Ishikawa (cell line): ENCODE measurements around a stretch of chr10.

DNA sequence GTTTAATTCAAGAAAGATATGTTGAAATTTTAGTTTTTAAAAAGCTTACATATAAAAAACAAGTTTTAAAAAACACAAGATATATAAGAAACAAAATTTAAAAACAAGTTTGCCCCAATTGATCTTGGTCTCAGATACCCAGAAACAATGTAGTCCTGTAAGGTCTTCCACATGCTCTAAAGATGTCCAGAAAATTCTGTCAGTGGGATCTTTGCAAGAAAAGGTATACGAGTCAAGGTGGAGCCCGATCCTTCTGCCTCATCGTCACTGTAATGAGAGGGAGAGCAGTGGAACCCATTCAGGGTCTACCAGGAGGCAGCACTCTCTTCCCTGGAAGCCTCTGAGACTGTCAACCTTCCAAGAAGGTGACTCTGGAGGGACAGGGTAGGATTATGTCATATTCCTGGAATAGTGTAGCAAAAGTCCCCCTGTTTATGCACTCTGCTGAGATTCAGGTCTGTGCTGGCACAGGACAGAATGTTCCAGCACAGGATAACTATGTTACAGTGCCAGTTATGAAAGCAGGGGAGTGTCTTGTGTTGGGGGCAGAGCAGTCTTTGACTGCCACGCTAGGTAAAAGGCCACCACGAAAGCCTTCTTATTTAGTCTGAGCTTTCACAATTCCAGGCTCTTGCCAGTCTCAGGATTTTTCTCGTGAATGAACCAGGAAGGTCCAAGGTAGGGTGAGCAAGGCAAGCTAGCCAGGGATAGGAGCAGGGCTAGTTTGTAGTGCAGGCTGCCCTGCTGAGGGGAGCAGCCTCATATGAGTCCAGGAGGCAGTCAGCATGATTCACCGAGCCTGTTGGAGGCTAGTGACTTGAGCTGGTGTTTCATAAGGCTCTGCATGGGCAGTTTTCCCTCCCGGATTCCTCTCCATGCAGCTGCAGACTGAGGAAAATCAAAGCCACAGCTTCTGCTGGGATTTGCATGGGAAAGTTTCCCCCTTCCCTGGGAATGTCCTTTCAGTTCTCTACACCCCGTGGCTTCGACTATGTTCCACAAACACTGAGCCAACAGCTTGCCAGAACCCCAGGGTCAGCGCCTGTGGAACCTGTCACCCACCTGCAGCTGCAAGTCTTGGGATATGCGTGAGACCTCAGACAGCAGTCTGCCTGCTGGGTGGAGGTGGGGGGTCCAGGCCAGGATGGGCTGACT lies 112.5 kb downstream of the JCAD start:
- RRBS: no CpG with 5 or more reads among the region's 12 CpGs

DNA sequence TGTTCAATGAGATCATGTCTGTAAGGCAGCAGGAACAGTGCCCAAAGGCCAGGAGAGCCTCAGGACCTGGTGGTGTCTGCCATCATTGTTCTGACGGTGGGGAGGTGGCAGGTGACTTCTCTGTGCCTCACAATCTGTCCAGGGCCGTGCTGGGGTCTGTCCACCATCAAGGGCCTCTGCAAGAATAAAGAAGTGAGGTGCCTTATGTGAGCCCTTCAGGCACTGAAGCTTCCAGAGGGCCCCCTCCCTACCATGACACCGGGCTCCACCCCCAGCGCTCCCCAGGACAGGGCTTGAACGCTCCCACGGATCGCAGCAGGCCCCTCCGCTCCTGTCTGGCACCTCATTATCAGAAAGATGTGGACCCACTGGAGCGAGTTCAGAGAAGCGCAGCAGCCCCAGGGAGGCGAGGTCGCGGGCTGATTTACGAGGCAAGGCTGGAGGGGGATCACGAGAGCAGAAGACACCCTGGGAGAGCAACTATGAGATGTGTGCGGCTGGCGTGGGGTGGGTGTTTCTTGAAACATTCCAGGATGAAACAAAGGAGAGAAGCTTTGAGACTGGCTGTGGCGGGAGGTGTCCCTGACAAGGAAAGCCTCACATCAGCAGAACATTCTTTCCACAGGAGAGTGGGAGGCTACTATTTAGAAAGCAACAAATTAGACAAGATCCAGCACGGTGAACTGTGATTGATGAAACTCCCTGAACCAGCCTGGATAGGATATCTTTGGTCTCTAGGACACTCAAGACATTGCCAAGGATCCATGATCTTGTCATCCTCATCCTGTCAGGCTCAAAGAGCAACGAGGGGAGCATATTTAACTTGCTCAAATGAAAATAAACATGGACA lies 66.1 kb downstream of the JCAD start:
- RRBS: no CpG with 5 or more reads among the region's 20 CpGs

- RRBS: no CpG with 5 or more reads among the region's 6 CpGs
Observed at GRCh38 chr10:30002311-30002635, 57.1 kb downstream of the JCAD start.

GRCh38 chr10:30026911-30028258 lies 32.0 kb downstream of the JCAD start:
- RRBS: 70% methylated on average over 4 of the region's 50 CpGs

DNA sequence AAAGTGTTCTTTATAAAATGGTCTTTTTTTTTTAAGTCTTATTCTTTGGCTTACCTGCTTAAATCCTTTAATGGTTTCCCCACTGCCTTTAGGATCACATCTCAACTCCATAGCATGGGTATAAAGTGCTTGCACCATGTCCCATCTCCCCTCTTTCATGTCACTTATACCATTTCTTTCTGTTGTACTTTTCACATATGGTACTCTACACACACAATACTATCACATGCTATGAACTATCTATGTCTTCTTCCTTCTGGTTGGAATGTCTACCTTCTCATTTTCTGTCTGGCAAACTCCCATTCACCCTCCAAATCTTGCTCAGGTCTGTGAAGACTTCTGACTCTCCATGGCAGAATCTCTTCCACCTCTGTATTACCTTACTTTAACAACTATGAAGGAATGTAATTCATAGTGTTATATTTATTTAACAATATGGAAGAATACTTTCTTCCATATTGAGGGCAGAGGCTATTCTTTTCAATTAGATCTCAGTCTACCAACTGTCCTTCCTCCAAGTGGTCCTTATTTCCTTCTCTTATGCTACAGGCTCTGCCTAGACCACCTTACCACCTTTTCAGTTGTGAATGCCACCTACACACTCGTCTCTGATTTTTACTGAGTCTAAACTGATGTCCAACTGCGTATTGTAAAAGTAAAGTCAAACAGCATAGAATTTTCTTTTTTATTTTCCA lies 4.9 kb downstream of the MTPAP start:
- RRBS: no CpG with 5 or more reads among the region's 2 CpGs

- RRBS: no CpG with 5 or more reads among the region's 3 CpGs
Observed at GRCh38 chr10:30445005-30445204, 10.9 kb downstream of the MAP3K8 start.

DNA sequence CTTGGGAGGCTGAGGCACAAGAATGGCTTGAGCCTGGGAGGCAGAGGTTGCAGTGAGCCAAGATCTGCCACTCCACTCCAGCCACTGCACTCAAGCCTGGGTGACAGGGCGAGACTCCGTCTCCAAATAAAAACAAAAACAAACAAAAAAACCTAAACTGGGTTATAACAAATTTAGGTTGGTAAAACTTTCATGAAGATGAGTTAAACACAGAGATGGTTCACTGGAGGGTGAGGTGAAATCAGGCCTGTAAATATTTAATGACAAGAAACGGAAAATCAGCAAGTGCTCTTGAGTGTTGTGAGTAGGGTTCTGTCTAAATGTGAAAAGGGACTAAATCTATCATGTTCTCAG lies 11.3 kb downstream of the MAP3K8 start:
- RRBS: no CpG with 5 or more reads among the region's 3 CpGs

DNA sequence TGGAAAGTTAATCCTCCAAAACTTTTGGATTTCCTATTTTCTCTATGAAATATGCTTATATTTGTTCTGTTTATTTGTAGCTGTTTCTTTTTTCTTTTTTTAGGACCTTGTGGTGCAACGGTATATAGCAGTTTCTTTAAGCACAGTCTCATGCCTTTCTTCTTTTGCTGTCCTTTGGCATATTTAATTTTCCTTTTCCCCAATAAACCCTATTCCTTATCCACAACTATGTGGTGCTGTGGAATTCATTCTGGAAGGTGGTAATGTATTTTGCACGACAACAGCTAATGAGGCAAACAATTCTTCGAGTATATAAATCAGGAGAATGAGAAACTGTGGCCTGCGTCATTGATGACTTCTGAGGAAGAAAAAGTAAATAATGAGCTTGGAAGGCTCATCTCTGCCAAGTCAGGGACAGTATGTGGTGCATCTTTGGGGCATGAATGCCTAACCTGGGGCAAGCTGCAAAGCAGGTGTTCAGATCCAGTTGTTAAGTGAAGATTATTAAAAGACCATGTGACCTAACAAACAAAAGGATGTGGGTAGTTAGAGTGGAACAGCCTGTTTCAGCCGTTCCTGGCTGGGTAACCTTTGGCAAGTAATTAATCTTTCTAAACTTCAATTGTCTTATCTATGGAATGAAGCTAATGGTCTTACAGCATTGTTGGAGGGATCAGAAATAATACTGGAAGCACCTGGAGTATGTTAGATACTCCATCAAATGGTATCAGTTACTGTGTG lies 93.1 kb downstream of the LYZL2 start:
- RRBS: no CpG with 5 or more reads among the region's 5 CpGs

- RRBS: no CpG with 5 or more reads among the region's 10 CpGs
Observed at GRCh38 chr10:30617033-30617549, 12.5 kb downstream of the LYZL2 start.

DNA sequence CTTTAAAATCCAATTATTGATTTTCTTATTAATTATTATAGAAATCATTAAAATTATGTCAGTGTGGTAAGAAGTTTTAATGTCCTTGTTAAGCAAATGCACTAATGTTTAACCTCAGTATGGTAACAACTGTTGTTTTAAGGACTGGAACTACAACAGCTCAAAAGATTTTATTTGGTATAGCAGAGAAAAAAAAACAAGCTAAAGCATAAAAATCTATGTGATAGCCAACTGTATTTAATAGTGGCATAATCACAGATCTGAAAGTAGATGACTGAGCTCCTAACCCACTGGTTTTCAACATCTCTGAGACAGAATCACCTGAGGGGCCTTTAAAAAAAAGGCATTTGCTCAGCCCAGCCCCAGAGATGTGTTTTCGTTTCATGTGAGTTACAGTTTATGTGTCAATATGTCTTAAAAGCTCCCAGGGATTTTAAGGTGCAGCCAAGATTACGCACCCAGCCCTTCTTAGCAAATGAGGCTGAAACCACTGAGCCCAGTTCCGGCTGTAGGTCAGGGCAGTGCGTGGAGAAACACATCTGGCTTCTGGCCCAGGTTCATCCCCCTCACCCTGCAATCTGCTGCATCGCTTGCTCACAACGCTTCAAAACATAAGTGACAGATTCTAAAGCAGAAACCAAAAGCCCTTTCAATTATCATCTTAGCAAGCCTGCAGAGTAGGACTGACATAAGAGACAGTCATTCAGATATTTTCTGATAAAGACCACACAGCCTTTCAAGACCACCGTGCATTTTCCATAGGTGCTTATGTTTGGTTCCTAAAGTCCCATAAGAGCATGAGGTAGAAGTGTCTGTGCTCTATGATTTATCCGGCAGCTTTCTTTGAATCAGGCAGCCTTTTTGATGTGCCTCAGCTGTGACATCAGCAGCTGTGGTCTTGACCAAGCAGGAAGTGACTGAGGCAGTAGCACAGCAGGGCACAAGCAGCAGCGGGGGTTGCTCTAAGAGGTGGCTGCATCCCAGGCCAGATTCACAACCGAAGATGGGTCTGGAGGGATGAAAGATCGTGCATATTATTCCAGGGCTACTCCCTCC lies 71.9 kb upstream of the LYZL2 start:
- RRBS: no CpG with 5 or more reads among the region's 11 CpGs

GRCh38 chr10:30736829-30737414 lies 107.4 kb upstream of the LYZL2 start:
- RRBS: no CpG with 5 or more reads among the region's 7 CpGs

GRCh38 chr10:30752012-30752497 lies 122.5 kb upstream of the LYZL2 start:
- RRBS: no CpG with 5 or more reads among the region's 10 CpGs

DNA sequence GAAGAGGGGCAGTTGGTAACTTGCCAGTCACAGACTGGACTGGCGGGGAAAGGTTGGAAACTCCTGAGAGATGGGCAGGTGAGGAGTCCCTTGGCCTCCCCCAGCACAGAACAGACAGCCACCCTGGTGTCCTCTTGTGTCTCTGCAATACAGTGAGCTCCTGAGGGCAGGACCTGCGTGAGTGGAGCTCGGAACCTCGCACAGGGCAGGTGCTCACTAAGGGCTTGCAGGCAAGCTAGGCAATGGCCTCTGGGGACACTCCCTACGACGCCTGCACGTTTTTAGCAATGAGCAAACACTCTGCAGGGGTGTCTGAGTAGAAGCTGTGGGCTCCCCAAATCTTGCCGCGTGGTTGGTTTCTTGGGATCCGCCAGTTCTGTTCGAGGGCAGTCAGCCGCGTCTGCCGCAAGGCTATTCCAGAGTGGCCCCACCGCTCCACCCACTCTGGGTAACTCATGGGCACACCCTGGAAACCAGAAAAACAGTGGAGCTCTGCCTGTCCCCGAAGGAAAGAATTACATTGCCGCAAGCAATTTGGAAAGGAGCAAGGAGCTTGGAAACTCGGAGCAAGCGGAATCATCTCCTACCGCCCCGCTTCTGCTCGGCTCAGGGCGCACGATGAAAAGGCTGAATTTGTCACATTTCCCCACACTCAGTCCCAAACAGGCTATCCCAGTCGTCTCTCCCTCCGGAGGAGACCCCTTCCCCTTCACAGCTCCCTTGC lies 189.3 kb upstream of the LYZL2 start:
- RRBS: 5% methylated on average over 1 of the region's 26 CpGs

DNA sequence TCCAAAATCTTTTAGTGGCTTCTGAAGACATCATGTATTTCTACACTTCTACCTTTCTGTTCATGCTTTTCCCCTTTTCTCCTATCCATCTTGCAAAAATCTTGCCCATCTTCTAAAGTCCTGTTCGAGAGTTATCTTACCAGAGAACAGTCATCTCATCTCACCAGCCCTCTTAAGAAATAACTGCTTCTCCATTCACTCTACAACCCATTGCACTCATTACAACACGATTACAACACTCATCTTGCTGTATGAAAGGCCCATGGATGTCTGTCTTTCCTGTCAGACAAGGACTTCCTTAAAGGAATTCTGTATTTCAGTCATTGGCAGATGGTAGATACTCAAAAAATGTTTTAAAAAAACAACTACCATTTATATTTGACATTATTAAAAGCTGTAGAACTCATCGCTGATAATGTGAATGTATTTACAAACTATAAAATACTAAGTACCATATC lies 30.8 kb downstream of the ZNF438 start:
- RRBS: no CpG with 5 or more reads among the region's 3 CpGs

DNA sequence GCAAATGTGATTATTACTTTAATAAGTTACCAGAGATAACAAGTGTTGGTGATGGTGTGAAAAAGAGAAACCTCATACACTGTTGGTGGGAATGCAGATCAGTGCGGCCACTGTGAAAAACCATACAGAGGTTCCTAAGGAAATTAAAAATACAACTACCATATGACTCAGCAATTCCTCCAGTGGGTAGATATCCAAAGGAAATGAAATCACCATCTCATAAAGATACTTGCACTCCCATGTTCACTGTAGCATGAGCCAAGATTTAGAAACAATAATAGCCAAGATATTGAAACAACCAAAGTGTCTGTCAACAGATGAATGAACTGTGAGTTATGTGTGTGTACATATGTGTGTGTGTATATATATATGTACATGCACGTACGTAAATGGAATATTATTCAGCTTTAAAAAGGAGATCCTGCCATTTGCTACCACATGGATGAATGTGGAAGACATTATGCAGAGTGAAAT lies 26.7 kb downstream of the ZNF438 start:
- RRBS: no CpG with 5 or more reads among the region's 3 CpGs

- RRBS: no CpG with 5 or more reads among the region's 4 CpGs
Observed at GRCh38 chr10:31589965-31590318, 270.9 kb downstream of the ZEB1 start.

DNA sequence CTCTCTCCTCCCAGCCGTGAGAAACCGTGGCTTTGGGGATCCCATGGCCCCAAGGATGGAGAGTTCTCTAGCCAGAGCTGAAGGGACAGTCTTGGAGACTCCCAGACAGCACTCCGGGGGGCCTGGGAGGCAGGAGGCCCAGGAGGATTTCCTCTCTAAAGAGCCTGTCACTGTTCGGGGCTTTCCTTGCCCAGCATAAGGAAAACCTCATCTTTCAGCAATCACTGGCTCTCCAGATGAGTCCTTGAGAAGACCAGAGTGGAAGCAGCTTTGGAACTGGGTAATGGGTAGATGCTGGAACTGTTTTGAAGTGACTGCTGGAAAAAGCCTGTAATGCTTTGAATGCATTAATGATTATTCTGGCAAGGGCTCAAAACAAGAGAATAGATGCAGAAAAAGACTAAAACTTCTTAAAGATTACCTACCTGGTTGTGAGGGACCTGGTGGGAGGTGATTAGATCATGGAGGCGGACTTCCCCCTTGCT lies 226.9 kb downstream of the ARHGAP12 start:
- RRBS: no CpG with 5 or more reads among the region's 5 CpGs

GRCh38 chr10:31759661-31760243 lies 168.9 kb downstream of the ARHGAP12 start:
- RRBS: 2% methylated on average over 24 of the region's 48 CpGs

- RRBS: no CpG with 5 or more reads among the region's 9 CpGs
Observed at GRCh38 chr10:31930157-31930820, 1.7 kb upstream of the ARHGAP12 start.

DNA sequence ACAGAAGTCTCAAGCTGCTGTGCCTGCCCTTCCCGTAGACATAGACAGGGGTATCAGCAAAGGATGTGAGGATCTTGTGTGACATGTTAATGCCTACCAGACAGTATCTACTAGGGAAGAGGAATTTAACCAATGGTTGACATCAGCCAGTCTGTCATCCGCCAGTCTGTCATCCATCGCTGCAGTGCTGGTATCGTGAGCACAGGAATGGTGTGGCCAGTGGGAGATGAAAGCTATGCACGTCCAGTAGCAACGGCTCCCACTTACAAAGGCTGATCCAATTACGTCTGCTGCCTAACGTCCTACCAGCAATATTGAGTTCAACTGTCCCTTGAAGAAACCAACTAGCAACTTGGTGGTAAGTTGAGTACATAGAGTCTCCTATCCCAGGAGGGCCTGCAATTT lies 50.9 kb downstream of the KIF5B start:
- RRBS: no CpG with 5 or more reads among the region's 8 CpGs